Trachea (tissue), 1 donor: Measurements from ENCODE around the gene CYREN.

- PRO-cap = no peak
These were observed 10.2 kb downstream of the AKR1B1 start for GRCh38 chr7:134448666-134449133.

DNA sequence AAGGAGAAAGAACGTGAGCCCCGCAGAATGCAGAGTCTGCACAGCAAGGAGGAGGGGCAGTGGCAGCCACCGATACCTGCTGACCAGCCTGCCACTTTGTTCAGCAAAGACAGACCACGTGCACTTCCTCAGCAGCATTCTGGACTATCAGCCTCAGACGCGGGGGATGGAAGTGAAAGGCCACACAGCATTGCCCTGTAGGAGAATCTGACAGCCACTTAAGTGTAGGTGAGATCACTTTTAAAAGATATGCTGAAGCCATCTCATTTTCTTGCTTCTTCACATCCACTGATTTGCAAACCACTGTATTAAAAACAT lies 7.2 kb downstream of the AKR1B1 start:
- PRO-cap = no peak

DNA sequence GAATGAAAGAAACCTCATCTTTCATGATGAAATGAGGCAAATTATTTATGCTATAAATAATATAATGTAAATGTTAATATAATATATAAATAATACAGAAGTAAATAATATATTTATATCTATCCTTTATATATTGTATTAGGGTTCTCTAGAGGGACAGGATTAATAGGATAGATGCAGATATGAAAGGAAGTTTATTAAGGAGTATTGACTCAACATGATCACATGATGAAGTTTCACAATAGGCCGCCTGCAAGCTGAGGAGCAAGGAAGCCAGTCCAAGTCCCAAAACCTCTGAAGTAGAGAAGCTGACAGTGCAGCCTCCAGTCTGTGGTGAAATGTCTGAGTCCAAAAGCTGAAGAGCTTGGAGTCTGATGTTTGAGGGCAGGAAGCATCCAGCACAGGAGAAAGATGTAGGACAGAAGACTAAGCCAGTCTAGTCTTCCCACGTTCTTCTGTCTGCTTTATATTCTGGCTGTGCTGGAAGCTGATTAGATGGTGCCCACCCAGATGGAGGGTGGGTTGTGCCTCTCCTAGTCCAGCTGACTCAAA lies 24.9 kb upstream of the AKR1B10 start:
- PRO-cap = no peak

GRCh38 chr7:134636031-134636574 lies 10.6 kb upstream of the BPGM start:
- PRO-cap = no peak

DNA sequence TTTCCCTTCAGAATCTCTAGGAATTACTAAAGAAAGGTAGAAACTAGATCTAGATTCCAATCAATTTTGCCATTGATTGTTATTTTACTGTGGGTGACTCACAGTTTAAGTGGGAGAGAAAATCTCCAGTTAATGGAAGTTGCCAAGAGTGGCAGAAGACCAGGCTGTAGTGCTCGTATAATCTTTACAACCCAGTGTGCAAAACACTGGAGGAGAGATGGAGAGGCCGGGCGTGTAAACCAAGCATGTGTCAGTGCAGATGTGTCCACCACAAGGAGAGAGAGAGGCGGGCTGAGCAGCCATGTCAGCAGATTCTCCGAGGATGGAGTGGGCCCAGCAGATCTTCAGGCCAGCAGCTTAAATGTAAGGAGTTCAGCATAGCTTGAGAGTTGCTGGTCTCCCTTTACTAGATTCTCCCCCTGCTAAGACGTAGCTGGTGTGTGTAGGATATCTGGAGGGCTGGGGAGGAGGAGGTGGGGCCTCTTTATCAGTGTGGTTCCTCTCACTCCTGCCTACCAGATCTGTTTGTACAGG lies 13.6 kb downstream of the BPGM start:
- PRO-cap = no peak

GRCh38 chr7:134690410-134691238 lies 44.0 kb downstream of the BPGM start:
- PRO-cap = no peak

- PRO-cap = no peak
These were observed 1.9 kb downstream of the CALD1 start for GRCh38 chr7:134781046-134781922.

GRCh38 chr7:134901381-134902200 lies 84.7 kb upstream of the AGBL3 start:
- PRO-cap = no peak

GRCh38 chr7:134907590-134908370 lies 78.5 kb upstream of the AGBL3 start:
- PRO-cap = no peak

GRCh38 chr7:134933862-134934456 lies 52.3 kb upstream of the AGBL3 start:
- PRO-cap = no peak

DNA sequence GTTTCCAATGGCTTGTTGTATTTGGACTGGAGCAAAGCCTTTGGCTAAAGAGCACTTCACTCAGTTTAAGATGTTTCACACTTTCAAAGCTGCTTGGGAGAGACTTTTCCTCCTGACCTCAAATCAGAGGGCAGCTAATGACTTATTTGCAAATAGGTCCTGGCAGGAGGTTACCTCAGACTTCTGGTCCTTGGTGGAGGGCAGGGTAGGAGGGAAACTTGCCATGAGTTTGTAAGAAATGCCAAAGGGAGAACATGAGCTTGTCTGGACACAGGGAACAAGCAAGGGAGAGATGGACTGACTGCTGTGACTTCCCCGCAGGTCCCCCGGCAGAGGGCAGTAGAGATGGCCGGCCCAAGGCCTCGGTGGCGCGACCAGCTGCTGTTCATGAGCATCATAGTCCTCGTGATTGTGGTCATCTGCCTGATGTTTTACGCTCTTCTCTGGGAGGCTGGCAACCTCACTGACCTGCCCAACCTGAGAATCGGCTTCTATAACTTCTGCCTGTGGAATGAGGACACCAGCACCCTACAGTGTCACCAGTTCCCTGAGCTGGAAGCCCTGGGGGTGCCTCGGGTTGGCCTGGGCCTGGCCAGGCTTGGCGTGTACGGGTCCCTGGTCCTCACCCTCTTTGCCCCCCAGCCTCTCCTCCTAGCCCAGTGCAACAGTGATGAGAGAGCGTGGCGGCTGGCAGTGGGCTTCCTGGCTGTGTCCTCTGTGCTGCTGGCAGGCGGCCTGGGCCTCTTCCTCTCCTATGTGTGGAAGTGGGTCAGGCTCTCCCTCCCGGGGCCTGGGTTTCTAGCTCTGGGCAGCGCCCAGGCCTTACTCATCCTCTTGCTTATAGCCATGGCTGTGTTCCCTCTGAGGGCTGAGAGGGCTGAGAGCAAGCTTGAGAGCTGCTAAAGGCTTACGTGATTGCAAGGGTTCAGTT lies 6.1 kb downstream of the CYREN start:
- PRO-cap = no peak

- PRO-cap = bidirectional peak, plus-strand start at chr7:135171035, minus-strand start at chr7:135170694
These were observed at the start of gene CYREN for GRCh38 chr7:135170562-135171095. Gene CYREN, minus strand, starts transcription at chr7:135170707.

DNA sequence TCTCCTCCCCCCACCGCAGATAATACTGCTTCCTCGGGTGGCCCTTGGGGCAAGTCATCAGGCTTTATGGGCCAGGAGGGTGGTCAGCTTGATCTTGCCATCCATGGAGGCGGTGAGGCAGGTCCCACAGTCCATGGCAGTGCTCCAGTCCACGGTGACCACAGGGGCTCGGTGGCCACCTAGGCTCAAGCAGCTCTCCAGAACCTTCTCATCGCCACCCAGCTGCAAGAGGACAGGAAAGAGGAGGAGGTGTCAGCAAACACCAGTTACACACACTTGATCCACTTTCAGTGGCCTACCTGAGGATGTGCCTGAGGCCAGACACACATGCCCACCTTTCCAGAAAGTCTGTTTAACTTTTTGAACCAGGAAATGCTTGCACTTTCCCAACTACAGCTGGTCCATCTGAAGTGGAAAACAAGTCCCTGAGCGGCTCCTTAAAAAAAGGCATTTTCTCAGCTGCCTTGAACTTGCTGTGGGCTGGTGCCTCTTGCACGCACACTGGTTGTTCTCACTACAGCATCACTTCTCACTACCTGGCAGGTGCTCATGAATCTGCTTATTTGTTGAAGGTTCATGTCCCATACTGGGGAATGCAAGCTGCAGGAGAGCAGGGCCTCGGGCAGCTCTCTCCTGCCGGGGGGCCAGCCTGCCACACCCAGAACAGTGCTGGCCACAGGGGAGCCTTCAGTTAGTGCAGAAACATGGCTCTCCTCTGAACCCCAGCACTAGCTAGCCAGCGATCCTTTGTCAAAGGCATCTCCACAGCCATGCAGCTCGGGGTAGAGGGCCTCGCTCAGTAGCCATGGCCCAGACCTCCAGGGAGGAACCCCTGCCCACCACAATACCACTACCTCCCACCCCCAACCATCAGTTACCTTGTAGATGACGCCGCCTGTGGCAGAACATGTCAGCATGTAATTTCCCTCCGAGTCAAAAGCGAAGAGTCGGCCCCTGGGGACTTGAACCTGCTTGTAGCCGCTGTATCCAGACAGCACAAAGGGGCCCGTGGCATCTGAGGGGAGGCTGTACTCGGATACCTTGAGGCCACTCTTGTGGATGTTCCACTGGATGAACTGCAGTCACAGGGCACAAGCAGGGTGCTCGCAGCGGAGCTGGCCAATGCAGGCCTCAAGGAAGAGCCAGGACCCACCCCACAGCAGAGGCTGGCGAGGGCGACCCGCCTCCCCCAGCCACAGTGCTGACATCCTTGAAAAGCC lies 16.0 kb upstream of the CYREN start:
- PRO-cap = no peak

GRCh38 chr7:135215185-135215639 lies 3.9 kb upstream of the WDR91 start:
- PRO-cap = no peak

DNA sequence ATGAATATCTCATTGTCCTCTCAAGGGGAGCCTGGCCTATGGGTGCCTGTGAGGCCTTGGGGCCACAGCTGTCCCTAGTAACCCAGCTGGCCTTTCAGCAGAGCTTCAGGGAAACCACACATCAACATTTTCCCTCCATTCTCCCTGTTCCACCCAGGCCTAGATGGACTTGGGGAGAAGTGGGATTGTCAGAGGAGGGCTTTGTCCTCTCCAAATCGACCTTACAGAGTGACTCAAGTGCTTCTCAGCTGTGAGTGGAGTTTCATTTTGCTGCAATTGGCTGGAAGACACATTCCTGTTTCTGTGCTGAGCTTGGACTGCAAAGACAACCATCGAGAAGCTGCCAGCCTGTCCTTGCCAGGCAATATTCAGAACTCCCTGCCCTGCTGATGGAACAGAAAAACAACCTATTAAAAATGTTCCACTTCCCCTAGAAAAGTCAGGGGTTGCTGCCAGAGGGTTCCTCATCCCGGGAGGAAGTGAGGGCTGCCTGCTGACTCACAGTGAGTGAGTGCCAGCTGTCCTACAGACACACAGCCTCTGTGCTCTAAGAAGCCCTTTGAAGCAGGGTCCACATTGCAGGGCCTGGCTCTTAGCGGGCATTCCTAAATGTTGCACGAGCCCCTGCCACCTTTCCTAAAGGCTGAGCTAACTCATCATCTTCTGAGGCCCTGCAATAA lies 20.4 kb downstream of the STRA8 start:
- PRO-cap = bidirectional peak, plus-strand start at position 503 of the sequence, minus-strand start at position 223 of the sequence

- PRO-cap = no peak
These were observed 1.2 kb downstream of the CNOT4 start for GRCh38 chr7:135508627-135509157.

DNA sequence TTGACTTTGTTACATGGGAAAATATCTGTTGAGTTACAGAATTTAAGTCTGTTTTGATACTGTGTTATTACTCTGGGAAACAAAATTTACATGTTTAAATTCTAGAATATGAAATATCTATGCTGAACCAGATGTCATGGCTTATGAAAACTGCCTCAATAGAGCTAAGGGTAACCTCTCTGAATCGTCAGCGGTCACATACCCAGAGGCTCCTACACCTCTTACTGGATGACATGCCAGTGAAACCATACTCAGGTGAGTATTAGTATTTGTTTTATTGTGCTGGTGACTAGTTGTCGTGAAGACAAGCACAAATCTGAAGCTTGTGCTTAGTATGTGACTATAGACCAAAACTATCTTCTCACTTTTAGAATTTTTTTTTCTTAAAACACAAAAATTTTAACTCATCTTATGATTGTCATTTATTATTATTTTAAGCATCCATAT lies 46.5 kb upstream of the STMP1 start:
- PRO-cap = no peak

DNA sequence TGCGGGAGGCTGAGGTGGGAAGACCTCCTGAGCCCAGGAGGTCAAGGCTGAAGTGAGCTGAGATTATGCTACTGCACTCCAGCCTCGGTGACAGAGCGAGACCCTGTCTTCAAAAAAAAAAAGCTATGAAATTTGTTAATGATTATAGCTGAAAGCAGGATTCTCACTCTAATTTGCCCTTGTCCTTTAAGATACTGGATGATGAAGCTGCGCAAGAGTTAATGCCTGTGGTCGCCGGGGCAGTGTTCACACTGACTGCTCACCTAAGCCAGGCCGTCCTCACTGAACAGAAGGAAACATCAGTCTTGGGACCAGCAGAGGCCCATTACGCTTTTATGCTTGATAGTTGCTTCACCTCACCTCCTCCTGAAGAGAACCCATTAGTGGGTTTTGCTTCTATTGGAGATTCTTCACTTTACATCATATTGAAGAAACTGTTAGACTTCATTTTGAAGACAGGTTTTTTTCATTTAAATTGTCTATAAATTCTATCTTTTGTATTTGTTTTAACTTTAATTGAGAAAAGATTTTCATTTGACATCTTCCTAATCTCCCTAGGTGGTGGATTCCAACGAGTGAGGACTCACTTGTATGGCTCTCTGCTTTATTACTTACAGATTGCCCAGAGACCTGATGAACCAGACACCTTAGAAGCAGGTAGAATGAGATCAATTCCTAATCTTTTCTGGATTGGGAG lies 42.9 kb upstream of the STMP1 start:
- PRO-cap = no peak

- PRO-cap = no peak
These were observed 39.6 kb upstream of the STMP1 start for GRCh38 chr7:135622539-135623233.

- PRO-cap = unidirectional peak, minus-strand start at chr7:135769581
These were observed 20.8 kb upstream of the FAM180A start for GRCh38 chr7:135769286-135769840.